ENCODE measurements around a stretch of chr11.

GRCh38 chr11:11981014-11981382 is 27.4 kb downstream of the DKK3 start:
- PRO-cap: no peak
- RAMPAGE, long total RNA, 3 experiments: no peak in any of the 3 experiments

- PRO-cap: no peak
- RAMPAGE, long total RNA, 3 experiments: no peak in any of the 3 experiments
Measured at GRCh38 chr11:11992110-11992811, 16.2 kb downstream of the DKK3 start.

- PRO-cap: no peak
- RAMPAGE, long total RNA, 3 experiments: no peak in any of the 3 experiments
Measured at GRCh38 chr11:12054049-12054392, 45.6 kb upstream of the DKK3 start.

GRCh38 chr11:12160447-12161196 is 50.2 kb downstream of the MICAL2 start:
- PRO-cap: no peak
- RAMPAGE, long total RNA, 3 experiments: no peak in any of the 3 experiments

- PRO-cap: no peak
- RAMPAGE, long total RNA, 3 experiments: no peak in any of the 3 experiments
Measured at GRCh38 chr11:12212994-12213637, 102.7 kb downstream of the MICAL2 start.

GRCh38 chr11:12223805-12225079 is 113.9 kb downstream of the MICAL2 start:
- PRO-cap: no peak
- RAMPAGE, long total RNA, 3 experiments: no peak in any of the 3 experiments

GRCh38 chr11:12225934-12226461 is 115.6 kb downstream of the MICAL2 start:
- PRO-cap: no peak
- RAMPAGE, long total RNA, 3 experiments: no peak in any of the 3 experiments

GRCh38 chr11:12259730-12260784 is 117.3 kb upstream of the PARVA start:
- PRO-cap: no peak
- RAMPAGE, long total RNA, 3 experiments: no peak in any of the 3 experiments

GRCh38 chr11:12366050-12366833 is 11.1 kb upstream of the PARVA start:
- PRO-cap: no peak
- RAMPAGE, long total RNA, 3 experiments: no peak in any of the 3 experiments

- PRO-cap: no peak
- RAMPAGE, long total RNA, 3 experiments: no peak in any of the 3 experiments
Measured at GRCh38 chr11:12435244-12435468, 57.8 kb downstream of the PARVA start.

DNA sequence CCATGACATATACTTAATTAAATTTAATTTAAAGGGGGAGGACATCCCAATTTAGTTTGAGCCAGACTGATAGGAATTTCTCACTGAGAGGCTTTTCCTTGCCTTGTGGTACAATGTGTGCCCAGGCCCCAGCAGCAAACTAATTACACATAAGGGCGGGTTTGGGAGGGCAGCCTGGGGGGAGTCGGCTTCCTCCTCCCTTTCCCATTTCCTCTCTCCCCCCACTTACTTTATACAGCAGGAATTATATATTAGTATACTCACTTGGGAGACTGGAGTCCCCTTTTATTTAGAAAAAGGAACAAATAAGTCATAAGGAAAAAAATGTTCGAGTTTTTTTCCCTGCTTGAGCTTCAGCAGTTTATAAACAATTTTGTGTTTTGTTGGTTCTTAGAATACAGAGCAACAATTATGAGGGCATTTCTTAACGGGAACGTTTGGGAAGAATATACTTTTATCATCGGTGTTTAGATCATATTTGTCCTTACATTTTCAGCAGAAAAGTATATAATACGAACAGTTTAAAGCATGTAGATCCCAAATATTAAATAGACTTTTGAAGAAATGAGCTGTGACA is 3.1 kb downstream of the TEAD1 start:
- PRO-cap: unidirectional peak, minus-strand start at position 141 of the sequence
- RAMPAGE, long total RNA, 3 experiments: no peak in any of the 3 experiments

DNA sequence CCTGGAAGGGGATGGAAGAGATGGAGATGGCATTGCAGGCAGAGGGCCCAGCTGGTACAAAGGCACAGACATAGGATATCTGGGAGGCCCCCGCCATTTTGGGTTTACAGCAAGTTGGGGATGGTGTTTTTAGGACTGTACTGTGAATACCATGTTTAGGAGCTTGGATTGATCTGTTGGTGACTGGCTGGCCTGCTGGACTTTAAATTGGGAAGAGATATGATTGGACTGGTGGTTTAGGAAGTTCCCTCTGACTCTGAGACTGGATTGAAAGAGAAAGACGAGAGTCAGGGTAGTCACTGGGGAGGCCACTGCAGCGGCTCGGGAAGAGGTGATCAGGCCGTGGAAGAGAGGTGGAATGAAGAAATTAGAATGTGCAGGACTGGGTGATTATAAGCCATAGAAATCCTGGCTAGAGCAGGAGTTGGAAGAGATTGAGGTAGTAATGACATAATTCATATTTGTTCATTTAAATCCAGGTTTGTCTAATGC is 36.7 kb downstream of the TEAD1 start:
- PRO-cap: no peak
- RAMPAGE, long total RNA, 3 experiments: start-site peak on the plus strand in 1 of 3 experiments, centred at position 204 of the sequence, 15 reads per replicate

DNA sequence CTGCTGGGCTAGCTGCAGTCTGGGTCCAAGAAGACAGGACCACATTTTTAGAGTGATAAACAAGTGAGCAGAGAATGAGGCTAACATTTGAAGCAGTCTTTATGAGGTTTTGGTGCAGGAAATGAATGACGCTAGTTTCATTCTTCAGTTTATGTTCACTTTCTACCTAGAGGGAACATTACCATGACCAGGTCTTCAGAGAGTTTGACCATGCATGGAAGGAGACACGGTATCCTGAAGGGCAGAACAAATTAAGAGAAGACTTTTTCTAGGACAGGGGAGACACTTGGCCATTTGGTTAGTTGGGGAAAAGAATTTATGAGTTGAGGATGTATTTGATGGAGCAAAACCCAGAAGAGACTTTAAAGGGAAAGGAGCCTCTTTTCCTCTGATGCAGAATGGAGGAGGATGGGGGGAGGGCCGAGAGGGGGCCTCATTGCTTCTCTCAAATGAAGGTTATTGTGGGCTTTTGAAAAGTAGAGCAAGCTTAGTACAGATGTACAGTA is 97.9 kb downstream of the TEAD1 start:
- PRO-cap: no peak
- RAMPAGE, long total RNA, 3 experiments: no peak in any of the 3 experiments

DNA sequence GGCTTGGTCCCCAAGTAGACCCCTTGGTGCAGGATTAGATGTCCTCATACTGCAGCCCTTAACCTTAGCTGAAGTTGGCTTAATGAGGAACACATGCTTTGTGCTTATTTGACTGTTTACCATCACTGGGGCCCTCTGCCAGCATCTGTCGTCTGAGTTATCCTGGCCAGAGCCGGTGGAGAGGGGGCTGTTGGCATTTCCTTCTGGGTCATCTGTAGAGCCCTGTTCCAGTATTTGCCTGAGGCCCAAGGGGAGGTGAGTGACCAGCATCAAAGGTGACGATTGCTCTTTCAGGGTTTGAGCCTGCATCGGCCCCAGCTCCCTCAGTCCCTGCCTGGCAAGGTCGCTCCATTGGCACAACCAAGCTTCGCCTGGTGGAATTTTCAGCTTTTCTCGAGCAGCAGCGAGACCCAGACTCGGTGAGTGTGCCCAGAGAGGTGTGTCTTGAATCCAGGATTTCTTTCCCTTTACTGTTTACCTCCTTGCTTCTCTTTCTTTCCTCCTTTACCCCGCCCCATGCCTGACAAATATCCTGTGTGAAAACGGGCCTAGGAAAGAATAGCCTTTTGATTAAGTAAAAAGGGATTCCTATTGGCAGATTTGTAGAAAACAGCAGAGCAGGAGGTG is 126.3 kb upstream of the RASSF10 start:
- PRO-cap: no peak
- RAMPAGE, long total RNA, 3 experiments: no peak in any of the 3 experiments

DNA sequence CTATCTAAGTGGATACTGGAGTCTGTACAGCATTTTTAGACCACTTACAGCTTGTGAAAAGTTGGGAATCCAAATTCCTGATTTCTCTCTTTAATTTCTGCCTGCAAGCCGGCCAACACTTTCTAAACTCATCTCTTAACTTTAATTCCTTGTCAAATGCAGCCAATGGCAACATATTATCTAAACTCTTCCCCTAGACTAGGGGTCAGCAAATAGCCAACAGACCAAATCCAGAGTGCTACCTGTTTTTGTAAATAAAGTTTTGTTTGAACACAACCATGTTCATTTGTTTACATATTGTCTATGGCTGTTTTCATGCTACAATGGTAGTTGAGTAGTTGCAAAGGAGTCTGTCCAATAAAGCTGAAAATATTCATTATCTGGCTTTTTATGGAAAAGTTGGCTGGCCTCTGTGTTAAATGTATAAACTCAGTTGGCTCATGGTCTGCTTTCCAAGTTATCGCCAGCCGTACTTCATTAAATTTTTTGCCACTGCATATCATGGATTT is 37.2 kb upstream of the RASSF10 start:
- PRO-cap: no peak
- RAMPAGE, long total RNA, 3 experiments: no peak in any of the 3 experiments

GRCh38 chr11:13012221-13012780 is 3.2 kb downstream of the RASSF10 start:
- PRO-cap: no peak
- RAMPAGE, long total RNA, 3 experiments: no peak in any of the 3 experiments

DNA sequence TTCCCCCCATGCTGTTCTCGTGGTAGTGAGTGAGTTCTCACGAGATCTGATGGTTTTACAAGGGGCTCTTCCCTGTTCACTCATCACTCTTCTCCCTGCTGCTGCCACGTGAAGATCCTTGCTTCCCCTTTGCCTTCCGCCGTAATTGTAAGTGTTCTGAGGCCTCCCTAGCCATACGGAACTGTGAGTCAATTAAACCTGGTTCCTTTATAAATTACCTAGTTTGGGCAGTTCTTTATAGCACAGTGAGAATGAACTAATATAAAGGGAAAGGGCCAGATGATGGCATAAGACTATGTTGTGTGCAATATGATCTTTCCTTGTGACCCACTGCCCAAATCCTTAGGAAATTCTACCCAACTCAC is 118.9 kb downstream of the FAR1 start:
- PRO-cap: no peak
- RAMPAGE, long total RNA, 3 experiments: no peak in any of the 3 experiments

DNA sequence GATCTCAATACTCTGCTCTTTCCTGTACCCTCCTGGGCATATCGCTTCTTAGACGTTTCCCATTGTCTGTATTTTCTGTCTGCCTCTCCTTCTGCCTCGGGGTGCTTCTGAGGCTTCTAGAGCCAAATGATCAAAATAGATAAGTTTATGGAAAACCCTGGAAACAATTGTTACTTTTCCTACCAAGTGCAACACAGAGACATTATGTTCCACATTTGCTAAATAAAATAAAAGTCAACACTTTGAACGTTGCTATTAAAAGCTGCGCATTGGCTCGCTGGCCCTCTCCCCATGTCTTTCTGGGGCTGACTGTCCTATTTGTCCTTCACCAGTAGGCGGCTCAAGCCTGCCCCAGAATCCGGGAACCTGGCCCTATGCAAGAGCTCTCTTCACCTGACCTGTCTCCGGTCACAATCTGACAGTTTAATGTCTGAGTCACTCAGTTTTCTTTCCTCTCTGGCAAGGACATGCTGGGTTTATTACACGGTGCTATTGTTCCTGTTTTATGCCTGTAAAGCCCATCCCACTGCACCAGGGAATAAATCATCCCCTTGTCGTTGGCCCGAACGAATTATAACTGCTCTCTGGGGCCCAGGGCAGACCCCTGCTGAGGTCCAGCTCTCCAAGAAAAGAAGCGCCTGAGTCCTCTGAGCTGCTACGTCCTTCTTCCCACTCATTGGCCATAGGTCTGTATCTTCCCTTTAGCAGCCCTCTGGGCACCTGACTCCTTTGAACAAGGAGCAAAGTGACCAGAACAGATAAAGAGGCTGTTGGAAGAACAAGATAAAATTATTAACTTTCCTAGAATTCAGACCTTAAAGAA is 89.3 kb upstream of the SPON1 start:
- PRO-cap: no peak
- RAMPAGE, long total RNA, 3 experiments: no peak in any of the 3 experiments

DNA sequence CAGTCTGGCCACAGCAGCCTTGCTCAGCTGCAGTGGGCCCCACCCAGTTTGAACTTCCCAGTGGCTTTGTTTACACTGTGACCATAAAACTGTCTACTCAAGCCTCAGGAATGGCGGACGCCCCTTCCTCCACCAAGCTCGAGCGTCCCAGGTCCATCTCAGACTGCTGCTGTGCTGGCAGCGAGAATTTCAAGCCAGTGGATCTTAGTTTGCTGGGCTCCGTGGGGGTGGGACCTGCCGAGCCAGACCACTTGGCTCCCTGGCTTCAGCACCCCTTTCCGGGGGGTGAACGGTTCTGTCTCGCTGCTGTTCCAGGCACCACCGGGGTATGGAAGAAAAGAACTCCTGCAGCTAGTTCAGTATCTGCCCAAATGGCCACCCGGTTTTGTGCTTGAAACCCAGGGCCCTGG is 29.8 kb downstream of the SPON1 start:
- PRO-cap: no peak
- RAMPAGE, long total RNA, 3 experiments: no peak in any of the 3 experiments

DNA sequence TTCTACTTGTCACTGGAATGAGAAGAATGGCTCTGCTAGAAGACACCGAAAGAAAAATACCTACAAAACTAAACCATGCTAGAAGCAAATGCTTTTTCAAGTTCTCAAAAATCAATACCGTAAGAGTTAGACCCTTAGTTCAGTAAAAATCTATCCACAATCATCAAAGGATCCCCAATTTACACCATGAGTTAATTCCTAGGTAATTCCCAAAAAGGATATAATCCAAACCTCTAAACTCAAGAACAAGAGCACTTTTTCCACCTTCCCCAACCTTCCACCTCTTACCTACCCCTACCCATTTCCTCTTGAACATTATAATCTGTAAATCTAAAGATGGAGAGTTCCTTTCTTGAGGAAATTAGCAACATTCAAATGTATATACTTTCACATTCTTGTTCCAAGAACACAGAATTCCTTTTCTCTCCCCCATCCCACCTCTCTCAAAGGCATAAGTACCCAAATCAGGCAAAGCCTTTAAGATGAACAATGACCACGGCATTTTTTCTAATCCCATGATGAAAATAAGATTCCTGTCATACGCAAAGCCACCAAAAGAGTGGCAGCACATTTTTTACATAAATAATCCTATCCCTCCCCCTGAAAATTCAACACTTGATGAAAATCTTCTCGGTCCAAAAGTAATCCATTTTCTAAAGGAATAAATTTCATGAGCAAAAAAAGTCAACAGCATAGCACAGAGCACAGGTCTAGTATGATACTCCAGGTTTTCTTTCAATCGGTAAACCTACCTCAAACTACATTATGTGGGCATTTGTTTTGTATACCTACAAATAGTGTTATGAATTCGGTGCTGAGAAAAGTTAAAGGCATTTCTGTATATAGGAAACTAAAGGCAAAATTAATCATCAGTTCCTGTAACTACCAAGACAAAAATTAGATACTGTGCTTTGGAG is 18.2 kb downstream of the RRAS2 start:
- PRO-cap: no peak
- RAMPAGE, long total RNA, 3 experiments: no peak in any of the 3 experiments